CD14-positive monocyte (primary cell): ENCODE measurements around the gene RGPD3.

DNA sequence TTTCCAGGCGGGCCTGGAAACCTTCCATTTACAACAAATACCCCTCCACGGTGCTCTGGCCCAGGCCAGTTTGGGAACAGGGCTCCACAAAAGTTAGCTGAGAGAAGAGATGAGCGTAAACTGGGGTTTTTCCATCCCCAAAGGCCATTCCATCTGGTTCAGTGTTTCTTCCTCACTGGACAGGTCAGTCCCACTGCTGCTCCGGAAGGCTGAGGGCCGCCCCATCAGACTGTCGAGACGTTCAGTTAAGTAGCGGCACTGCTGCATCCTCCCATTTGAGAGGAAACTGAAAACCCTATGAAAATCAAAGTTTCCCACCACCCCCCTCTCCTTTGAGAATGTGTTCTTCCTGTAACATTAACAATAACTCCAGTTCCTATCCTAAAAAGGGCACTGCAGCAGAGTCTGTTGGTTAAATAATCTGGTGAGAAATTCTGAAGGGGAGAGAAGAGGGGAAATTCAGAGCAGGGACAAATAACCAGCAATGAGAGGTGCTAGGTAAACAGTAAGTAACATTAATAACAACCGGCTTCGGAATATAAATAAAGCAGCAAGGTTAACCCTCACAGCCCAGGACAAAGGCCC lies 55.5 kb downstream of the UXS1 start:
- CAGE, long polyA plus RNA: no peak

DNA sequence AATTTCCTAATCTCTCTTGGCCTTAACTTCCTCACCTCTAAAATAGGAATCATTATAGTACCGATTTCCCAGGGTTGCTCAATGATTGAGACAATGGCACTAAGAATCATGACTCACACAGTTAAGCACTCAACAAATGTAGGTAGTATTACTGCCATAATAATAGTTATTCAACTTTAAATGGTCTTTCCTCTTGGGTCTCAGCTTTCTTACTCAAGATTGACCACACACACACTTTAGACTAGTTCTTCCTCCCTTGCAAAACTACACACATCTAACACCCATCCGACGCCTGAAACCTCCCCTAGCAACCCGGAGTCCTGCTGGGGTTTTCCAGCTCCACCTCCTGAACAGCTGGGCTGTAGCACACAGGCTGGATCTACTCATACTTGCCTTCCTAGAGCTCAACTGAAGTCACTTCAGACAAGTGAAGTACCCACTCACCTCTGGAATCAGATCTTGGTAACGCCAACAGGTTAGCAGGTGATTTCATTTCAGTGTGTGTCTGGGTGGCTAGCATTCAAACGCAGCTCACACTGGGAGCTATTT lies 1.3 kb downstream of the UXS1 start:
- CAGE, long polyA plus RNA: no peak

DNA sequence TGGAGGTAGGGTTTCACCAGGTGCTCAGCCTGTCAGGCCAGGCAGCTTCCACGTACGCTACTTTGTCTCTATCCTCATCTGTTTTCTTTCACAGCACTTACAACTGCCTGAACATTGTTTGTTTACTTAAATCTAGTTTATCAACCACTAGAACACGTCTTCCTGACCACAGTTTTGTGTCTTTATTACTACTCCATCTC lies 11.4 kb upstream of the UXS1 start:
- CAGE, long polyA plus RNA: no peak

DNA sequence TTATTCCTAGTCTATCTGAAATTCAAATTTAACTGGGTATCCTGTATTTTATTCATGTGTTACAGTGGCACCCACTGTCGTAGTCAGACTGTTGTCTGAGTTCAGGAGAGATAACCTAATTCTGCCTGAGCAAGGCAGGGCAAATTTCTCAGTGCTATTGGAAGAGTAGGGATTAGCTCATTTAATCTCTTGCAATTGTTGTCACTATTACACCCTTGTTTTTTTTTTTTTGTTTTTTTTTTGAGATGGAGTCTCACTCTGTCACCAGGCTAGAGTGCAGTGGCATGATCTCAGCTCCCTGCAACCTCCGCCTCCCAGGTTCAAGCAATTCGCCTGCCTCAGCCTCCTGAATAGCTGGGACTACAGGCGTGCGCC lies 127.7 kb downstream of the RGPD3 start:
- CAGE, long polyA plus RNA: no peak

DNA sequence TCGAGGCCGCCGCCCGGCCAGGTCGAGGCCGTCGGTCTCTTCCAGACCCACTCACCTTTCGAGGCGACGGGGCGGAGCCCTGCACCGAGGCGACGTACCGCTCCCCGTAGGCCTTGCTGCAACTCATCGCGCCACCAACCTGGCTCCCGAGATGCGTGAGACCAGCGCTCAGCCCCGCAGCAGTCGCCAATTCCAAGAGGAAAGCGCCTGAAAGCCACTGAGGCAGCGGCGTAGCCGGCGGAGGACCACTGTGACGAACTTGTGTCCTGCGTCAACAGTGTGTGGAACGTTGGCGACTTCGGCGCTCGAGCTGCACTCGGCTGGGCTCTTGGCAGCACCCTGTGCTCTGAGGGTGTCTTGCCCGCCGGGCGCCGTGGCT lies at the start of gene RGPD3:
Gene RGPD3, minus strand, starts transcription at position 252 of the 379 bp plus-strand sequence.
- CAGE, long polyA plus RNA: no peak

DNA sequence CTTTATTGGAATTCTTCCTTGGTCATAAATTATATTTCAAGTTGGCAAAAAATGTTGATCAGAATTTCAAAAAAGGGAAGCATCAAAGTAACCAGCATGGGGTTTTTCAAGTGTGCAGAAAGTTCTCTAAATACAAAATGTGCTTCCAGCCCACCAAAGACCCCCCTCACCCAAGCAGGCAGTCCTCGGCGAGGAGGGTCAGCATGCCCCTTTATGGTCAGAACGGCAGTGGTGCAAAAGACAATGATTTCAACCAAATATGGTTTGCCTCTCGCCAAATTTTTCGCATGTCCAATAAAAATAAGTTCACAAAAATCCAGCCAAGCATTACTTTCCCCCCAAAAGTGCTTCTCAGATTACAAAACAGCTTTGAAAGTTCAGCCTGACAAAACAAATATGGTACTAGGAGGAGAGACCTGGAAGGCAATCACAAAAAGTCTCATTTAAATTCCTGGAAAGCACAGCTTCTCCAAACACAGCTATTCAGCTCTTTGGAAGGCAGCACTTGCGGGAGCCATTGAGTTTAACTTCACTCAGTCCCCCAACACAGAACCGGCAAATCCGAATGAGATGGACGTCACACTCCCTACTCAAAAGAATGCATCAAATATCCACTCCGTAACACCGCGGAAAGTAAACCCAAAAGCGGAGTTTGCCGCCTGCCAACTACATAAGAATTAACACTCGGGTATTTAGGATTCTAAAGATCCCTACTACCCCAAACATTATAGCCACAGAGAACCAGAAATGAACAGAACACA lies 782 bp downstream of the ST6GAL2 start:
- CAGE, long polyA plus RNA: no peak

DNA sequence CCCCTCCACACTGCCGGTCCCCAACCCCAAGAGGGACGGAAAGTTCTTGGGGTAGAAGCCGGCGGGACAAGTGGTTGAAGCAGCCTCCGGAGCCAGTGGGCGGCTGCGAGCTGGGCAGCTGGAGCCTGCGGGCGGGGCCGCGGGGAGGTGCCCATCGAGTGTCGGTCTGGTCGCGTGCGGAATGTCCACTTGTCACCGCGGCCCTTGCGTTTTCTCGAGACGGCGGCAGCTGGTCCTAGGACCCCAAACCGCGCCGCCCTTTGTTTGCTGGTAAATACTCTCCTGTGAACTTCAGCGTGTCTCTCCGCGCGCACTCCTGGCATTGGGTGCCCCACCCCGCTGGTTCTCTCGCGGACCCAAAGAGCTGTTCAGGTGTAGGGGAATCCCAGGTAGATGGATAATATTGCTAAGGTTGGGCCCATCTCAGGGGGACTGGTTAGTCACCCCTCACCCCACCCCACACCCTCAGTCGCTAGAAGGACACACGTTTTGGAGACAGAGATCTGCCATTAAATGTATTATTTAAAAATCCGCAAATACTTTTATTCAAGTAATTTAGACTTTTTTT lies 1.5 kb upstream of the ST6GAL2 start:
- CAGE, long polyA plus RNA: no peak

DNA sequence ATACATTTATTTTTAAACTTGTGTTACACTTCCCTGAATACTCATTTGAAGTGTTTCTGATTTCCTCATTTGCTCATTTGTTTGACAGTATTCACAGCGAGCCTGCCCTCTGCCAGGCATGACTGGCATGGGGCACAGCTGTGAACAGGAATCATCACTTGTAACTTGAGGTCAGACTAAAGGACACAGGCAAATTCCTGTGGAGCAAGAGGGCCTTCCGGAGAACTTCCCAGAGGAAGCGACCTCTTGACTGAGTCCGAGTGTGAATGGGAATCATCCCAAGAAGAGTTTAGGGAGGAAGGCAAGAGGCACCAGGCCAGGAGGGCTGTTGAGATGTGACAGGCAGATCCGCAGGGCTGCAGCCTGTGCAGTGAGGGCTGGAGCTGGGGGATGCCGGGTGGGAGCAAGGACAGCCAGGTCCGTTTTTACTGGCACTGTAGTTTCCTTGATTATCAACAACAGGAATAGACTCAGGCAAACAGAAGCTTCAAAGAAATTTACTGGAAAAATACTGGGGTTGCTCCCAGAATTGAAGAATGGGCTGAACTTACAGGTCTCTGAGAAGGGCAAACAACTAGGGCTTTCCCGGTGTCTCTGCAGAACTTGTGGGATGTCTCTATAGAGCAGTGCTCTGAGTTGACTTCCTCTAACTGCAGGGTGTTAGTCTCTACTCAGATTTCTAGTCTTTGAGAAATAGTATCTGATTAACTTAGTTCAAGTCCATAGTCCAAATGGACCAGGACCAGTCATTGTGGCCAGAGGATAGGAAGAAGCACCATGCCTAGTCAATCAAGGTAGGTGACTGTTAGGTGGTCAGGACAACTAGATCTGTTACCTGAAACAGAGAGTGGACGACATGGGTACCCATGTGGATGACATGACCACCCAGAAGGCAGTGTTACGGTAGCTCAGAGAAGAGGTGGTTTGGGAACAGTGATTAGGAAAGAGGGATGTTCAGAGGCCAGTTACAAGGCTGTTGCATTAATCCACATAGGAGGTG lies 45.6 kb downstream of the LIMS1 start:
- CAGE, long polyA plus RNA: no peak

DNA sequence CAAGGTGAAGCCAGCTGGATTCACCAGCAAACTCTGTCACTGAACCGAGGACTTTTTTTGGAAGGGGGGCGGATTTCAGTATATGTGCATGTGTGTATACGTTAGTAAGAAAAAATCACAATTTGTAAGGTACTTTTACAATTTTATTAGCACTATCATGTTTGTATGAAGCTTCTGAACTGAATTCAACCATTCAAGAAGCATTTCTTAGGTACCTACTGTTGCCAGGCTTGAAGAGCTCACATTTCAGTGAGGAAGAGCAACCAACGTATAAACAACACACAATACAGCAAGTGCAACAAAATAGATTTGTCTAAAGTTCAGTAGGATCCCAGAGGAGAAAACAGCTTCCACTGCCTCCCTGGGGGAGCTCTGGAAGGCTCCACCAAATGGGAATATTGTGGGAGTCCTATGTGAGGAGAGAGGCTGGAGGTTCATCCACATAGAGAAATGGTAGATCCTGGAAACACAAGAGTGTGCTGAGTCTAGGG lies 72.2 kb downstream of the LIMS1 start:
- CAGE, long polyA plus RNA: no peak

DNA sequence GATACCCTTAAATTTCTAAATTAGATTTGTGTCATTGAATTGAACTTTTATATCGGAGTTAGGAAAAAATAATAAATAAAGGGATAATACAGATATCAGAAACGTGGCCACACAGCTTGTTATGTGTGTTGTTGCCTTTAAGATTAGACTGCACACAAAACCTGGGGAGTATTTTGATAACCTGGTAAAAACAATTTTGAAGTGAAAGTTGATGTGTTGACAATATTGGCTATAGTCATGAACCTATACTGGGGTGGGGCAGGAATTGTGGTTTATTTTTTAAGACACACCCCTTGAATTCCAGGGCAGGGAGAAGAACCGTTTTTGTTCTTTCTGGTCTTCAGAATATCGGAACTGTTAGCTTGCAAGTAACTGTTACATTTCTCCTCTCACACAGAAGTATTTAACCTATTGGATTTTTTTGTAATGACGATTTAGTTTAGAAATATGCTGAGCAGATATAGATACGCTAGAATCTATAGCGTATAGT lies 80.4 kb downstream of the LIMS1 start:
- CAGE, long polyA plus RNA: no peak

GRCh38 chr2:108619576-108620053 lies 85.3 kb downstream of the LIMS1 start:
- CAGE, long polyA plus RNA: no peak

GRCh38 chr2:108727791-108728298 lies 8.6 kb downstream of the RANBP2 start:
- CAGE, long polyA plus RNA: no peak

GRCh38 chr2:108763202-108764465 lies 22.9 kb upstream of the CCDC138 start:
- CAGE, long polyA plus RNA: no peak

- CAGE, long polyA plus RNA: no peak
These were observed 62.4 kb downstream of the EDAR start for GRCh38 chr2:108926614-108927017.

DNA sequence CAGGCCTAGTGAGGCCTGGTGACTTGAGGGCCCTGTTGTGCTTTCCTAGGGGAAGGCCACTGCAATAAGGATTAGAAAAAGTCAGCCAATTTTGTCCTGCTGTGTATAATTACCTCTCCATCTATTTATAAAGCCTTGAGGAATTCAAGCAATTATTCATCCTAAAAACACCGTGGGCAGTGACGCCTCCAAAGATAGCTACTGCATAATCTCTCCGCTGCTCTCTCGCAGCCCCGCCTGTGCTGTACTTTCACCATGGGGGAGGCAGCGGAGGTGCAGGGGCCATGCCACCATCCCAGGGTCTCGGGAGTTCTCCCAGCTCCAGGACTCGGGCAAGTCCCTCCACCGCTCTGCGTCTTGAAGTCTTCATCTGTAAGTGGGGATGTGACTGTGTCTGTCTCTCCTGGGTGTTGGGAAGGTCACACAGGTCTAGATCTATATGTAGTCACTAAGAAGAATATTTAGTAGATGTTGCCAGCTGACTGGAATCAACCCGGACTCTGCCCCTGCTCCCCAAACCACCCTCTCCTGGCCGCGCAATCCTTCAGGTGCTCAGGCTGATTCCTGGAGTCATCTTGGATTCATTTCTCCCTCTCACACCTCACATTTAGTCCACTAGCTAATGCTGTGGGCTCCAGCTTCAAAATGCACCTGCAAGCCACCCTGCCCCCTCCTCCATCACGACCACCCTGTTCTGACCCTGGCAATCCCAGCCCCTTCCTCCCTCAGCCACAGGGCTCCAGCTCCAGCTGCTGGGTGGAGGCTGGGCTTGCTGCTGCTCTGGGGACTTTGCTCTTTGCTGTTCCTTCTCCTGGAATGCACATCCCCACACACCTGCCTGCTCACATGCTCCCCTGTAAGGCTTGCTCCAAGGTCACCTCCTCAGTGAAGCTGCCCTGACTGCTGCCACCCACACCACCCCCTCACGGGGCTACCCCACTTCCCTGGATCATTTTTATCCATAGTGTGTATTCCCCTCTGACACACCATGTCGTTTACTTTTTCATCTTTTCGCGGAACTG lies 61.5 kb upstream of the SH3RF3 start:
- CAGE, long polyA plus RNA: no peak

- CAGE, long polyA plus RNA: no peak
These were observed 59.8 kb upstream of the SH3RF3 start for GRCh38 chr2:109069276-109069630.

GRCh38 chr2:109264630-109265372 lies 135.8 kb downstream of the SH3RF3 start:
- CAGE, long polyA plus RNA: no peak

- CAGE, long polyA plus RNA: no peak
These were observed 222.1 kb downstream of the SH3RF3 start for GRCh38 chr2:109351091-109351594.

DNA sequence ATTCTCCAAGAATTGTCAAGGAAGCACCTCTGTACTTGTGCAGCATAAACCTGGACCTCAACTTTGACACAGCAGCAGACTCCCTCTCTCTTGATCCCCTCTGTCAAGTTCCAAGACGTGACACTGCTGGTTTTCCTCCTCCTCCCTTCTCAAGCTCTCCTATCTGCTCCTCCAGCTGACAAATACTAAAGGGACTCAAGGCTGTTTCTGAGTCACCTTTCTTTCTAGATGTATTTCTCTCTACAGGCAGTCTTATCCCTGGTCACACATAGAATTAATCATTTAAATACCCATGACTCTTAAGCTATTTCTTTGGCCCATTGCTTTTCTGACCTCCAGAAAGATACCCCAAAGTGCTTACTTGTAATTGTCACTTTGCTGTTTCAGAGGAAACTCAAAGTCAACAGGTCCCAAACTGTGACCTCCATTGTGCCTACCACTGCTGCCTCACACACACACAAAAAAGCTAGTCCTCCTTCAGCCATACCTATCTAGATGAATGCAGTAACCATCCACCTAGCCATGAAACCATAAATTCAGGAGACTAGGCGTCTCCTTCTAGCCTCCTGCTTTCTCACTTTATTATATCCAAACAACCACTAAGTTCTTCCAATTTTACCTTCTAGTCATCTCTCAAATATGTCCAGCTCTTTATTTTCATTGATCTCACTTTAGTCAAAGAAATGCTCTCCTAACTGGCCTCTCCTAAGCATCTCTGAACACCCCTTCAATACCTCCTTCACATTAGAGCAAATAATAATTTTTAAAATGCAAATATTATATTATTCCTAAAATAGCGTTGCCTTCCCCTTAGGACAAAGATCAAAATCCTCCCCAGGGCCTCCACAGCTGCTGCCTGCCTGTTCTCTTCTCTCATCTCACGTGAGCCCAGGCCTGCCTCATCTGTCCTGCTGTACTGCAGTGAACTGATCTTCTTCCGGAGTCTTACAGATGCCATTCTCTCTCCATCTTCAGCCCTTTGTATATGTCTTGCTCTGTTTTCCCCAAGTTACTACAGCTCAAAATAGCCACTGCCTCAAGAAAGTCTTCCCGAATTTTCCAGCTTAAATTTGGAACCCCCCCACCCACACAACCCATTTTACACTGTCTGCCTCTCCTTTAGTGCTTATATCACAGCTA lies 53.1 kb downstream of the SEPTIN10 start:
- CAGE, long polyA plus RNA: no peak

DNA sequence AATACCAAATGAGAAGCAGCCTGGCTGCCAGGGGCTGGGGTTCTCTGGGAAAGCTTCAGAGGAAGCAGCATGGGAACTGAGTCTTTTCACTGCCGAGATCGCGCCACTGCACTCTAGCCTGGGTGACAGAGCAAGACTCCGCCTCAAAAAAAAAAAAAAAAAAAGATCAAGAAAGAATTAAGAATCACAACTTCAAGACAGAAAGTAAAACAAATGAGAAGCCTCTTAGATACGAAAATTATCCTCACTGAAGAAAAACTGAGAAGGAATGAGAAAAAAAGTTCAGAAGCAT lies 4.3 kb downstream of the SEPTIN10 start:
- CAGE, long polyA plus RNA: no peak